Measurements from ENCODE around the gene PDIA5.

DNA sequence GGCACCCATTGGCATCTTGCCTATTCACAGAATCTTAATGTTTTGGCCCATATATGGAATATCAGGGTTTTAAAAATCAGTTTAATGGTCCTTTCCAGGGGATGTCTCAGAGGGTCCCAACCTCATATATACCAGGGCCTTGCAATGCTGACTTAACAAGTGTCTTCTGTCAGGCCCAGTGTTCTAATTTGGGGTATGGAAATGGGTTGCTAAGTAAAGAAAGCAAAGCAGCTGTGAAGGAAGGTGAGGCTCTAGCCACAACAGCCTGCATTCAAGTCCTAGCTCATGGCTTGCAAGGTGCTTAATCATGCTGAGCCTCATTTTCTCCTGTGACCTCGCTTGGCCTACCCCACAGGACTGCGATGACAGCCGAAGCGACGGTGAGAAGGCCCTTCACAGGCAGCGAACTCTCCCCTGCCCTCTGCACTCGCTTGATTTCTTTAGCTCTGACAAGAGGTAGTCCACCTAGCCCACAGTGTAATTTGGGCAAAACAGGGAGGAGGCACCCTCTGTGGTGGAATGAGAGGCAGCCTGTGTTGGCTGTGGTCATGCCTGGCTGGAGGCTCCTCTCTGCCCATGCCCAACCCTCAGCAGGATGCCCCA lies 29.4 kb downstream of the ILDR1 start:
- PRO-cap: no peak
- RAMPAGE, long total RNA, 4 experiments: no peak in any of the 4 experiments

DNA sequence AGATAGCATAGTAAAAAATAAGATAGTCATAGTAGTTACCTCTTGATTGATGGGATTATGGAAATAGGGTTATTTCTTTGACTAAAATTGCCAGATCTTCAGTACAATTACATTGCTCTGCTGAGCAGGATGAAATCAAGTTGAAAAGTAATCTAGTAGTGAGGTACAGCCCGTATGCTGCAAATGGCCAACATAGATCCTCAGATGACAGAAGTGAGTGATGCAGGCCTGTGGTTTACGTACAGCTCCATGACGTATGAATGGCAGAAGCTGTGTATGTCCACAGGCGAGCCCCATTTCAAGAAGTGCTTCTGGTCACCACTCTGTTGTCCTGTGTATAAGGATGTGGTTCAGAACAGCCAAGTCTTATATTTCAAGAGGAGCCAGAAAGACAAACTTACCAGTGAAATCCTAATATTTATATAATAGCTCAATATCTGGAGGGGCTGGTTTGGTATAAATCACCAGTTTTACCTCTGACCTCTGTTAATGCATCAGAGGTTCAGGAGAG lies 9.2 kb downstream of the CD86 start:
- PRO-cap: no peak
- RAMPAGE, long total RNA, 4 experiments: no peak in any of the 4 experiments

- PRO-cap: no peak
- RAMPAGE, long total RNA, 4 experiments: no peak in any of the 4 experiments
Observed at GRCh38 chr3:122077974-122078988, 23.1 kb downstream of the CD86 start.

DNA sequence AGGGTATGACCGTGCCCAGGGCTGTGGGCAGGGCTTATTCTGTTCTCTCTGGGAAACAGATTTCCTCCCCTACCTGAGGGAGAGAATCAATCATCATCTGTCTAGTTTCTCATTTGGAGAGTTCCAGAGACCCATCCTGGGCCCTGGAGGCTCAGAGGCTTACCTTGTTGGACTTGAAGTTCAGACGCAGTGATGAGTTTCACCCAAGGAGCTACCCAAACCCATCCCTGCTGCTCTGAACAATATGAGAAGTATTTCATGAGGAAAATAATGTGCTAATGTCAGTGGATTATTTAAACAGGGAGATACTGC lies 28.3 kb downstream of the CSTA start:
- PRO-cap: unidirectional peak, plus-strand start at position 183 of the sequence
- RAMPAGE, long total RNA, 4 experiments: no peak in any of the 4 experiments

GRCh38 chr3:122417065-122417937 lies 1.4 kb upstream of the WDR5B start:
- PRO-cap: no peak
- RAMPAGE, long total RNA, 4 experiments: no peak in any of the 4 experiments

DNA sequence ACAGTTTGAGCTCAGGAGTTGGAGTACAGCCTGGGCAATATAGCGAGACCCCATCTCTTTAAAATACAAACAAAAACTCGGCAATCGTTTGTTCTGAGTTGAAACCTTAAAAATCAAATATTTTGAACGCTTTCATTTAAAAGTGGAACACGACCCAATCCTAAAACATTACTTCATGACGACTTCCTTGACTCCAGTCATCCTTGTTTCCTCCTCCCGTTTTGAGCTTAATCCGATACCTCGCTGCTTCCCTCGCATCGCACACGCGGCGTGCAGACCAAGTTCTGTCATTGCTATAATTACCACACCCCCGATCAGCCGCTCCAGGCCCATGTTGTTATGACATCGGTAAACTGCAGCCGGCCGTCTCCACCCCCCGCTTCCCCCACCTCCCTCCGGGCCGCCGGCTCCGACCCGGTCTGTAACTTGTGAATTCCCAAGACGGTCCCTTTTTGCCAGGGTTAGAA lies 864 bp downstream of the KPNA1 start:
- PRO-cap: unidirectional peak, plus-strand start at position 168 of the sequence; bidirectional peak, plus-strand start at position 351 of the sequence, minus-strand start at position 202 of the sequence
- RAMPAGE, long total RNA, 4 experiments: no peak in any of the 4 experiments

GRCh38 chr3:122646185-122647003 lies 34.2 kb upstream of the PARP14 start:
- PRO-cap: no peak
- RAMPAGE, long total RNA, 4 experiments: no peak in any of the 4 experiments

- PRO-cap: bidirectional peak, plus-strand start at chr3:122890466, minus-strand start at chr3:122890182
- RAMPAGE, long total RNA, 4 experiments: no peak in any of the 4 experiments
Observed at GRCh38 chr3:122889815-122890594, 95.1 kb downstream of the SLC49A4 start.

- PRO-cap: no peak
- RAMPAGE, long total RNA, 4 experiments: no peak in any of the 4 experiments
Observed at GRCh38 chr3:122975189-122975710, 52.3 kb downstream of the SEMA5B start.

DNA sequence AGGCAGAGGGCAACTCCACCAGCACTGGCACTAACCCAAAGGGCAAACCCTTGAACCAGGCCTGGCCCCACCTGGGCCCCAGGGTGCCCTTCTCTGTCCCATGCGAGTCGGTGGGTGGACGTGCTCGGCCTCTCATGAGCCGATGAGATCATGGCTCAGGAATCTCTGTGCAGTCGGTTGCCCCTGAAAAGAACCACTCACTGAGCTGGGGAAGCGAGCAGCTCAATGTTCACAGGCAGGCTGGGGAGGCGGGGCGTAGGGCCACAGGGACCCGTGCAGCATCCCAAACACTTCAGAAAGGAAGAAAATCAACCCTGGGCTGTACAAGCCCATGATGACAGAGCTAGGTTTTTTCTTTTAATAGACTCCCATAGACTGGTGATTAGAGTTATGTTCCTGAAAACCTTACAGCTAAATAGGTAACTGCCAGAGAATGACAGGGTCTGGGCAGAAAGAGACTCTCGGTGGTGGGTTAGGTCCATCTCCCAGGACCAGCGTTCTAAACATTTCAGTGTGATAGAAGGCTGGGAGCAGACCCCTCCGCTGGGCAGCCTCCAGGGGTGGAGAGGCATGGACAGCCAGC lies 49.3 kb downstream of the SEMA5B start:
- PRO-cap: no peak
- RAMPAGE, long total RNA, 4 experiments: no peak in any of the 4 experiments

DNA sequence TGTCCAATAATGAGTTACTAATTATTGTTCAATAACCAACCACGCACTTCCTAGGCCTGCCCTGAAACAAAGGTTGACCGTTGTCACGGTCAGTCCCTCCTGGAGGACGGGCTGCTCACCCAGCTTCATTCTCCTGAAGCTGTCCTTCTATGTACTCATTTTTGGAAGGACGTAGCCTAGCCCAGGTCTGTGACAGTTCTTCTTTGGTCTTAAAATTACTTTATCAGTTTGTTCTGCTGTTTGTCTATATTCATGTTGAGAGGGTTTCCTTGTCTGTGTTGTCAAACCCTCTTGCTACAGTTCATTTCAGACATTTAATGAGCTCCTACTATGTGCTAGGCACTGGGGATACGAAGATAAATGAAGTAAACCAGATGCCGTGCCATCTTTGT lies 8.2 kb upstream of the PDIA5 start:
- PRO-cap: no peak
- RAMPAGE, long total RNA, 4 experiments: no peak in any of the 4 experiments

GRCh38 chr3:123066630-123067971 lies at the start of gene PDIA5:
Gene PDIA5 (plus strand): TSS chr3:123067025.
- PRO-cap: bidirectional peak, plus-strand start at chr3:123067025, minus-strand start at chr3:123066915; bidirectional peak, plus-strand start at chr3:123067505, minus-strand start at chr3:123067274
- RAMPAGE, long total RNA, 4 experiments: start-site peak on the plus strand in 1 of 4 experiments, at chr3:123067045-123067118 at its widest, 81 reads per replicate

- PRO-cap: no peak
- RAMPAGE, long total RNA, 4 experiments: no peak in any of the 4 experiments
Observed at GRCh38 chr3:123143691-123144553, 57.8 kb upstream of the SEC22A start.

DNA sequence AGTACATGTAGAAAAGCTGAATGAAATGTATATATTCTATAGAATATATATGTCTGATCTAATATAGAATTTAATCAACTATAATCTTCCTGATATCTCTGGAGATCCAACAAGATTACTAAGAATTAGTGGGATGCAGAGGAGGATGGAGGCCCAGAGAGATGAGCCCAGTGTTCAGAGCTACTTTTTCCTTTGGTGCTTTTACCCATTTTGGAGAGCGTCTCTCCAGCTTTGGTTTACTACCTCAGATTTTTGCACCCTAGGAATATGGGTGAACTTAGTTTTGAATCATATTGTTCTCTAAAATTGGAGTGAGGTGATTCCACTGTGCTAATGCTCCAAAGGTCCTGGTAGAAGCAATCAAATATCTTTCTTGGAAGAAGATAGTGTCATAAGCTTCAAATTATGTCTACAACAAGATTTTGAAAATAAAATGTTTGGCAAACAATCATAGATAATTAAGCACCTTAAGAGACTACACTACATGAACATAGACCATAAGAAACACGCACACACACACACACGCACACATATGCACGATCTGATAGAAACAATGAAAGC lies 34.6 kb downstream of the SEC22A start:
- PRO-cap: no peak
- RAMPAGE, long total RNA, 4 experiments: no peak in any of the 4 experiments

GRCh38 chr3:123245995-123246761 lies 44.4 kb downstream of the SEC22A start:
- PRO-cap: no peak
- RAMPAGE, long total RNA, 4 experiments: no peak in any of the 4 experiments

DNA sequence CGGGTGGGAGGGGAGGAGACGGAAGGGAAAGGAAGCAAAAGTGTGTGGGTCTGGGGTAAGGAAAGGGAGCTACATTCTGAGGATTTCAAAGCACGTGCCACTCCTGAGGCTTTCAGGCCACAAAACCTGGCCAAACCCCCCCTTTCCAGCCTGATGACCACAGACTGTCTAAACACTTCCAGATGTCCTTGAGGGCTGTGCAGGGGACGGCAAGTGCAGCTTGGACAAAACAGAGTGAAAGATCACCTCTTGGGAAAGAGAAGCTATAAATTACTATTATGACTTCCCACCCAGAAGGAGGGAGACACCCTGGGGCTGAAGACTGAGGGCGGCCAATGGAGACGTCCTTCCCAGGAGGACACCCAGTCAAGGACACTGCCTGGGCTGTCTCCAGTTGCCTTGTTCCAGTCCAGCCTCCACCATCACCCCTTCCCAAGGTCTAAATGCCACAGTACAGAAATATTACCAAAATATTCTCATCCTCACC lies 57.7 kb downstream of the ADCY5 start:
- PRO-cap: no peak
- RAMPAGE, long total RNA, 4 experiments: no peak in any of the 4 experiments

- PRO-cap: bidirectional peak, plus-strand start at chr3:123449391, minus-strand start at chr3:123449310
- RAMPAGE, long total RNA, 4 experiments: no peak in any of the 4 experiments
Observed at GRCh38 chr3:123449211-123449525, 278 bp upstream of the ADCY5 start.

GRCh38 chr3:123619288-123619477 lies 34.3 kb upstream of the HACD2 start:
- PRO-cap: no peak
- RAMPAGE, long total RNA, 4 experiments: no peak in any of the 4 experiments

DNA sequence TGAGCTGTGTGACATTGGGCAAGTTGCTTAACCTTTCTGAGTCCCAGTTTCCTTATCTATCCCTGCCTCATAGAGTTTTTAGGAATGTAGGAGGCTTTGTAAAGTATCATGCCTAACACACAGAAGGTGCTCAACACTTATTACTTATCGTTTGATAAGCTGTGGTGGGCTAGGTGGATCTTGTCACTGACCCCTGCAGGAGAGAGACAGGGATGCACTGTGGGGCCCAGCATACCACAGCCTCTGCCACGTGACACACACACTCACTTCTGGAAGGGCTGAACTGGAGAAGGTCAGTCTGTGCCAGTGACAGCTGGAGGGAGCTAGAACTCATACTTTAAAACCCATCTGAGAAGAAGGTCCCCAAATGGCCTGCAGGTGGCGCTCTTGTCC lies 57.4 kb upstream of the HACD2 start:
- PRO-cap: unidirectional peak, plus-strand start at position 296 of the sequence
- RAMPAGE, long total RNA, 4 experiments: no peak in any of the 4 experiments

GRCh38 chr3:123658089-123658624 lies 73.3 kb upstream of the HACD2 start:
- PRO-cap: no peak
- RAMPAGE, long total RNA, 4 experiments: no peak in any of the 4 experiments